ENCODE data around the genes ACOX3, USP17L15 and ZNF518B.

GRCh38 chr4:8199701-8200374, 748 bp downstream of the SH3TC1 start:
- RRBS = 12% methylated on average over 4 of the region's 24 CpGs

GRCh38 chr4:8309172-8309956, 39.8 kb downstream of the HTRA3 start:
- RRBS = 56% methylated on average over 7 of the region's 22 CpGs

GRCh38 chr4:8335069-8335588, 65.6 kb downstream of the HTRA3 start:
- RRBS = no CpG with 5 or more reads among the region's 12 CpGs

- RRBS = no CpG with 5 or more reads among the region's 4 CpGs
Measured at GRCh38 chr4:8349879-8350115, 80.2 kb downstream of the HTRA3 start.

DNA sequence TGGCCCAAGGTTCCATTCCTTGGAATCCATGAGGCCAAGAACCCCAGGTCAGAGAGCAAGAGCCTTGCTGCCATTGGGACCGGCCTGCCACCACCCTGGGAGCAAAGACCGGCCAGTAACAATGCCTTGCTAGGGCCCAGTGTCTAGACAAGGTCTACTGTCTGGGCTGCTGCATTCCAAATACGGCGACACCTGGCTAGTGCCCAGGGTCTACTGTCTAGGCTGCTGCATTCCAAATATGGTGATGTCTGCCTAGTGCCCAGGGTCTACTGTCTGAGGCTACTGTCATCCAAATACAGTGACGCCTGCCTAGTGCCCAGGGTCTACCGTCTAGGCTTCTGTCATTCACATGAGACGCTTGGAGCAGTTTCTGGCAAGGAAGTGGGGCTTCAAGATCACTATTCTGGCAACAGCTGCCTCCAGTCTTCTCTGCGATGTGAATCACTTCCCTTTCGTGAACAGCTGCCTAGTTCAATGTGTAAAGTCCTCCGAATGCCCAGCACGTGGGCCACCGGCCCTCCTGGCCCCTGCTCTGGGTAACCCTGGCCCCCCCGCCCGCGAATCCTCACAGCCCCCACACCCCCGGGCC, 12.8 kb downstream of the ACOX3 start:
- RRBS = 5% methylated on average over 5 of the region's 16 CpGs

GRCh38 chr4:8439931-8440943, at the start of gene ACOX3:
ACOX3 (minus strand) TSS chr4:8440723.
- RRBS = 3% methylated on average over 15 of the region's 42 CpGs

- RRBS = 89% methylated on average over 7 of the region's 23 CpGs
Measured at GRCh38 chr4:8472984-8473801, 32.6 kb downstream of the TRMT44 start.

DNA sequence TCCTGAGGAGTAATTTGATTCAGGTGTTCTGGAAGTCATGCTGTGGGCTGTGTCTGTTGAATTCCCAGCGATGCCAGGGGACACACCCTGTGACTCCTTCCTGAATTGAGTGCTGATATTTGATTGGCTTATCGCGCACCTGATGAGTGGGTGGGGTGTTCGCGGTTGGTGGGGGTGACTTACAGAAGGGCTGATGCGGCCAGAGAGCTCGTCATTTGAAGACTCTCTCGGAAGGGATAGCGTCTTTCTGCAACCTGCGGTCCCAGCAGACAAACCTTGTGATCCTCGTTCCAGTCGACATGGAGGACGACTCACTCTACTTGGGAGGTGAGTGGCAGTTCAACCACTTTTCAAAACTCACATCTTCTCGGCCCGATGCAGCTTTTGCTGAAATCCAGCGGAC, at the start of gene USP17L15:
TSS of gene USP17L15 (plus strand) at position 300 of the 403 bp plus-strand sequence.
- RRBS = no CpG with 5 or more reads among the region's 16 CpGs

DNA sequence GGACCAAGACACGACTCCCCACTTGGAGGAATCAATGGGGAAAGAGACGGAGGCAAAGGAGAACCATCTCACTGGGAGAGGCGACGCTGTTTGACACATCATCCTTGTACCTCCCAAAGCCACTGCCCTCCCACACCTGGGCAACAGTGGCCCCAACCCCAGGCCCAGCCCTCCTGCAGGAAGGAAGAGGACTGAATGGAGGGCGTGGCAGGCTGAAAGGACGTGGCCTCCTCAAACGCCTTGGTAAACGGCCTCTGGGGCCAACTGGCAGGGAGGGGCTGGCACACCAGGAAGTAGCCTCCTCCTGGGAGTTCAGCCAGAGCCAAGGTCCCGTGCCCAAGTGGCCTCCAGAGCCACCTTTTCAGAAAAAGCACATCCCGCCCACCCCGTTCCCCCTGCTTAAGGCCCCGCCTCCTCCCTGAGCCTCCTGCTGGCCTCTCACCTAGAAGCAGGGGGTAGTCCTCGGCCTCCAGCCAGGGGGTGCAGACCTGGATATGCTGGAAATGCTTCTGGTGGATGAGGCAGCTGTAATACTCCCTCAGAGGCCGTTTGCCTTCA, 74.2 kb upstream of the DRD5 start:
- RRBS = no CpG with 5 or more reads among the region's 14 CpGs

DNA sequence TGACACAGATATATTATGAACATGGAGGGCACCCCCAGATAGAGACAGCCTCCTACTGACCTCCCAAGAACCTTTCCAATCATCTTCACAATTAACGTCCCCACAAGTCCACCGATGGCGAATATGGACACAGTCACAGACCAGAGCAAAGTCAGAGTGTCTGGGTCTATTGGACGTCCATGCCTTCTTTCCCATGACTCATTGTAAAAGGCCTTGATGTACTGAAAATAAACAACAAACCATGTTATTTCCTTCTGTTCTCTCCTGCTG, 24.6 kb downstream of the SLC2A9 start:
- RRBS = no CpG with 5 or more reads among the region's 4 CpGs

GRCh38 chr4:10020615-10021326, 526 bp downstream of the SLC2A9 start:
- RRBS = no CpG with 5 or more reads among the region's 16 CpGs

GRCh38 chr4:10071153-10071922, 45.3 kb downstream of the WDR1 start:
- RRBS = no CpG with 5 or more reads among the region's 6 CpGs

- RRBS = no CpG with 5 or more reads among the region's 17 CpGs
Measured at GRCh38 chr4:10096071-10097057, 20.2 kb downstream of the WDR1 start.

- RRBS = no CpG with 5 or more reads among the region's 6 CpGs
Measured at GRCh38 chr4:10173308-10173906, 56.8 kb upstream of the WDR1 start.

DNA sequence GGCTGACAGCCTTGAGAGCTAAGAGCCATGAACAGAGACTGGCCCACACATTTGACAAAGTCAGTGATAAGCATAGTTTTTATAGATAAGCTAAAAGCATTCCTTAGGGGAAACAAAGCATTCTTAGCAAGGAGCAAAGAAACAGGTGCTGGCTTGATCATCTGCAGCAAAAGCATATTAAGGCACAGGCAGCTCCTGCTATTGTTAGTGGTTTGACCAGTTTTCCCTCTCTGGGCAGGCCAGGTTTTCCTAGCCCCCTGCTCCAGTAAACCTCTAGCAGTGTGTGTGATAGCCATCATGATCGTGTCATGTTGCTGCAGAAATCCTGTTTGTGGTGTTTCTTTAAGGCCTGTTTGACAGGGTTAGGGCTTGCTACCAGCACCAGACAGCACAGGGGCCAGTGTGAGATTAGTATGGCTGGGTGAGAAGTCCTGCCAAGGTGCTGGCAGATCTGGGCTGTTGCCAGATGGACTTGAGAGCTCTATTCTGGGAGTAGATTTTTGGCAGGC, 57.7 kb upstream of the WDR1 start:
- RRBS = no CpG with 5 or more reads among the region's 1 CpG

GRCh38 chr4:10185255-10186446, 69.1 kb upstream of the WDR1 start:
- RRBS = no CpG with 5 or more reads among the region's 8 CpGs

DNA sequence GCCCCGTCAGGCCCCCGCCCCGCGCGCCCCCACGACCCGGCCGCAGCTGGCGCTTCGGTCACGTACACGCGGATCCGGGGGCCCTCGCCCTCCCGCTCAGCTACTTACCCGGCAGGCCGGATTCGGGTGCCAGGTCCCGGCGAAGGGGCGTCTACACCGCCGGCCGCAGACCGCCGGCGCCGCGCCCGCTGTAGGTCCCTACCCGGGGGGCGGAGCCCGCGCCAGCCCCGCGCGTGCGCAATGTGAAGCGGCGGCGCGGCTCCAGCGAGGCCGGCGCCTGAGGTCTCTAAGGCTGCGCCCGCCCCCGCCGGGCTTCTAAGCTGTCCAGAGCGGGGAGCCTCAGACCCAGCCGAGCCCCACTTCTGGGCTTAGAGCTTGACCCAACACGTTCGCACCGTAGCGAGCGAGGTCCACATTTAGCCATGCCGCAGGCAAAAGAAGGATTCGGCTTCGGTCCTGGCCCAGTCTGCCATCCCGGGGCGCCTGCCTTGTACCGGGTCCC, at the start of gene ZNF518B:
TSS of gene ZNF518B (minus strand) at position 218 of the 502 bp plus-strand sequence.
- RRBS = 7% methylated on average over 33 of the region's 63 CpGs

GRCh38 chr4:11428356-11428780, 326 bp downstream of the HS3ST1 start:
- RRBS = 6% methylated on average over 7 of the region's 26 CpGs

GRCh38 chr4:11625326-11625862, 196.7 kb upstream of the HS3ST1 start:
- RRBS = no CpG with 5 or more reads among the region's 8 CpGs

GRCh38 chr4:11722272-11722875, 293.7 kb upstream of the HS3ST1 start:
- RRBS = no CpG with 5 or more reads among the region's 5 CpGs